NT2/D1 (cell line): ENCODE measurements around a stretch of chr18.

- RRBS, 2 experiments = under 1% methylated on average over 29 of the region's 62 CpGs
These were observed 578 bp downstream of the GAREM1 start for GRCh38 chr18:32470033-32470574.

- RRBS, 2 experiments = no CpG with 5 or more reads among the region's 3 CpGs
These were observed 4.0 kb downstream of the KLHL14 start for GRCh38 chr18:32768787-32769262.

GRCh38 chr18:32769889-32771043, 2.6 kb downstream of the KLHL14 start:
- RRBS, 2 experiments = 3 to 8% methylated on average over 9 of the region's 75 CpGs

GRCh38 chr18:32802893-32803926, 30.4 kb upstream of the KLHL14 start:
- RRBS, 2 experiments = no CpG with 5 or more reads among the region's 8 CpGs

GRCh38 chr18:34330805-34331327, 106.2 kb upstream of the NOL4 start:
- RRBS, 2 experiments = no CpG with 5 or more reads among the region's 14 CpGs

DNA sequence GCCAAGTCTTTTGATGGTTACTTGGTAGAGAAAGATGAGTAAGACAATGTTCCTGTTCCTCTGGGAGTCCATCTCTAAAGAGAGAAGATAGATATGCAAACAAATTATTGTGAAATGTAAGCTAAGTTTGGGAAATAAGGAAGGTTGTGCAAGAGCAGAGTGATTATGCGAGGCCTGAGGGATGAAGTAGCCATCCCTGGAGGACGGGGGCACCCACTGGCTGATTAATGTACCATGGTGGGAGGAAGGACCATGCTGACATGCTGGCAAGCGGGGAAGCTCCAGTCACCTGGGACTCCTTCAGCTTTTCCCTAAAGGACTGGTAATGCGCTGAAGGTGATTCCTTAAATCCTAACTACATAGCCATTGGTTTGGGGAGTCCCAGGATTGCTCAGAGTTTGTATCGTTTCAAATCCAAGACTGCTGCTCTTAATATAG, 897 bp upstream of the DTNA start:
- RRBS, 2 experiments = no CpG with 5 or more reads among the region's 5 CpGs

DNA sequence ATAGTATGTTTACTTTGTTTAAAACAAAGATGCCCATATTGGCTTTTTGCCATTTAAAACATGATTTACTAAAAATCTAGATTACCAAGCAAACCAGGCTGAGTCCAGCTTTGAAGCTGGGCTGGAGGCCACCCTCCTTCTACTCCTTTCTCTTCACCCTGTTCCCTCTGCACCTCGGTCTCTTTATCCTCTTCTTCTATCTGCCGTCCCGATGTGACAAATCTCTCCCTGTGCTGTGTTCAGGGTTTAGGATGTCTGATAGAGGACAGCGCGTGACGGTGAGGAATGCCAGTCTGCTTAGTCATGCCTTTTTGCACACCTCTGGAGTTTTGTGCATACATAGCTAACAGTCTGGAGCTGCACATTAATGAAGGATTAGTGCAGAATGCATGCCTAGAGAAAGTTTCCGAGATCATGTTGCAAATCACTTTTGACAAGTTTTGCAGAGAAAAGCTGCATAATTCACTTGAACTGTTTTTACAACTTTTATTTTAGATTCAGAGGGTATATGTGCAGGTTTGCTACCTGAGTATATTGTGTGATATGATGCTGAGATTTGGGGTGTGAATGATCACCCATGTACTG, 28.4 kb downstream of the DTNA start:
- RRBS, 2 experiments = no CpG with 5 or more reads among the region's 7 CpGs

DNA sequence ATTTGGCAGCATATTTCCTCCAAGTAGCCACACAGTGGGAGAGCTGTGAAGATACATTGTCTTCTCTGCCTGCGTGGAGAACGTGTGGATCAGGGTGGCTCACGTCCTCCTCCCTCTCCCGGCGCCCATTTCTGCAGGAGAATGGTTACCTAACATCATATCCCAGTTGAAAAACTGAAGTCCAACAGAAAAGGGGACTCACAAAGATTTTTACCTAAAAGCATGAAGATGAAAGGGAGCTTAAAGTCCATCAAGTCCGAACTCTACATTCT, 98.0 kb upstream of the MAPRE2 start:
- RRBS, 2 experiments = no CpG with 5 or more reads among the region's 6 CpGs

DNA sequence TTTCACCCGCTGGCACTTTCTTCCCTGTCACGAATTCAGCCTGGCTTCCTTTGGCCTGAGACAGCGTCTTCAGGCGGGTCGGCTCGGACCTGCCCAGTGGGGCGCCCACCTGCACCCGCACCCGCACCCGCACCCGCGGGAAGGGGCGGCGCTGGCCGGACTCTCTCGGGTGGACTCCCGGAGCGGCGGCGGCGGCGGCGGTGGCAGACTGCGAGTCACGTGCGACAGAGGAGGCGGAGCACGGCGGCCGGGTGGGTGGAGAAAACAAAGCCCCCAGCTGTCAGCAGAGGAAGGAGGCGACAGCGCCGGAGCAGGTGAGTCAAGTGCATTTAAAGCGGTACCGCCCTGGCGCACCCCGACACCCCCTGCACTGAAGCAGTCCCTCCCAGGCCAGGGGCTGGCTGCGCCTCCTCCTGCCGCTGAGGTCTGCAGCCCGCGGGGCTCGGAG, 64.4 kb upstream of the MAPRE2 start:
- RRBS, 2 experiments = under 1 to 2% methylated on average over 17 of the region's 42 CpGs

GRCh38 chr18:35039160-35039552, 2.1 kb upstream of the MAPRE2 start:
- RRBS, 2 experiments = no CpG with 5 or more reads among the region's 1 CpG

DNA sequence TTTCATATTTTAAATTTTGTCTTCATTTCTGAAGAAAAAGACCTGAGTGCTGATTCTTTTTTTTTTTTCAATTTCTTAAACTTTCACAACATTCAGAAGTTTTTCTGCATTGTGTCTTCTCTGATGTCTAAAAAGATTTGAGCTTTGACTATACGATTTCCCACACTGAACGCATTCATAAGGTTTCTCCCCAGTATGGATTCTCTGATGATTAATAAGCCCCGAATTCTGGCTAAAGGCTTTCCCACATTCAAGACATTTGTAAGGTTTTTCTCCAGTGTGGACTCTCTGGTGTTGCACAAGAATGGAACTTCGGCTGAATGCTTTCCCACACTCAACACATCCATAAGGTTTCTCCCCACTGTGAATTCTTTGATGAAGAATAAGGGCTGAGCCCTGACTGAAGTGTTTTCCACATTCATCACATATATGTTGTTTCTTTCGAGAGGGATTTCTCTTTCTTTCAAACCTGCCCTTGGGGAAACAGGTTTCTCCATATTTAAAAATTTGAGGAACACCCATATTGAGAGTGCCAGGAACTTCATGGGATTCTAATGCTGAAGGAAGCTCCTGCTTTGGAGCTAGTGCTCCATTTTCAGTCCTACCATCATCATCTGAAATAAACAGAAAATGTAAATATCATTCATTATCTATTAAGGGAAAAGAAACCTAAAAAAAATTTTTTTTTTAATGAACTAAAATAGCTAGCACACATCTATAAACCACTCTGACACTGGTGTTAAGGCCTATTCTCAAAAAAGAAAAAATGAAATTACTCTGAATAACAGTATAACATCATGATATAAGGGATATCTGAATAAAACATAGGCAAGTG, 6.8 kb downstream of the ZNF24 start:
- RRBS, 2 experiments = no CpG with 5 or more reads among the region's 5 CpGs

GRCh38 chr18:35408816-35409186, 31.7 kb upstream of the ZNF396 start:
- RRBS, 2 experiments = 100% methylated on average over 2 of the region's 5 CpGs; no CpG with 5 or more reads in 1 of the 2 experiments

GRCh38 chr18:35466536-35467374, 31.0 kb downstream of the INO80C start:
- RRBS, 2 experiments = no CpG with 5 or more reads among the region's 13 CpGs

DNA sequence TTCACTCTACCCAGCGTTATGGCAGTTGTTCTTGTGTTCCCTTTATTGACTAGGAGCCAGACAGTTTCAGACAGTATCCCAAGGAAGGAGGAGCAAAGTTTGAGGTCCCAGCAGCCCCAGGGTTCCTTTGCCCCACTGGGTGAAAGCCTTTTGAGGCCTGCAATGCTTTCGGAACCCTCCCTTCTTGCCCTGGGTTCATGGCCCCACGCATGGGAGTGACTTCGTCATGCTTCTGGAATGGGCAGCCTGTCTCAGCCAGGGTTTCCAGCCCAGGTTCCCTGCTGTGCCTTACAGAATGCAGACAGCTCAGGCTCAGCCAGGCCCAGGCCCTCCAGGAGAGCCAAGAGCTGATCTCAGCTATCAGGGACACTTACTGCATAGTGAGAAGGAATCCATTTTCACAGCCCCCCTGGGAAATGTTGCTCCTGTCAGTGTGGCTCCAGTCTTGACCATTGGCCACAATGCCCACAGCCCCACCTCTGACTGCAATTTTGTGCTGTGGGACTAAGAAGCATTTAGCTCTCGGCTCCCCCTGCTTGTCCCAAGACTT, 15.8 kb upstream of the INO80C start:
- RRBS, 2 experiments = no CpG with 5 or more reads among the region's 5 CpGs

DNA sequence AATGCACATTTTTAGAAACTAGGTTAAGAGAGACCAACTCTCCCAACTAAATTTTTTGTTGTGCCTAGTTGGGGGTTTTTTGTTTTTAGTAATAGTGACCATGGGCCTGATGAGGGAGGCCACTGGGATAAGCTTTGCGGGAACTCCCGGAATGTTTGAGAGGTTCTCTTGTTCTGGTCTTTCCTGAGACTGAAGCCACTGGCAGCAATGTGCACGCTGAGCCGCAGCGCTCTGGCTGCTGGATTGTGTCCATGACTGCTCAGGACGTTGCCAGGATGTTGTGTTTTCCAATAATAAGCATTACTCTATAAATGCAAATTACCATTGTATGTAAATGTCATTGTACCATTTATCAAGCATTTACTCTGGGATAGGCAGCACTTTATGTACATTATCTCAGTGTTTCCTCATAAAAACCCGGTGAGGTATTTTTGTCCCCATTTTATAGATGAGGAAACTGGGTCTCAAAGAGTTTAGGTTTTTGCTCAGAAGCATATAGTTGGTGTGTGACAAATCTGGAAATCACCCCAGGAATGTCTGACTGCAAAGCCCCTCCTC, 126.2 kb downstream of the GALNT1 start:
- RRBS, 2 experiments = no CpG with 5 or more reads among the region's 7 CpGs

DNA sequence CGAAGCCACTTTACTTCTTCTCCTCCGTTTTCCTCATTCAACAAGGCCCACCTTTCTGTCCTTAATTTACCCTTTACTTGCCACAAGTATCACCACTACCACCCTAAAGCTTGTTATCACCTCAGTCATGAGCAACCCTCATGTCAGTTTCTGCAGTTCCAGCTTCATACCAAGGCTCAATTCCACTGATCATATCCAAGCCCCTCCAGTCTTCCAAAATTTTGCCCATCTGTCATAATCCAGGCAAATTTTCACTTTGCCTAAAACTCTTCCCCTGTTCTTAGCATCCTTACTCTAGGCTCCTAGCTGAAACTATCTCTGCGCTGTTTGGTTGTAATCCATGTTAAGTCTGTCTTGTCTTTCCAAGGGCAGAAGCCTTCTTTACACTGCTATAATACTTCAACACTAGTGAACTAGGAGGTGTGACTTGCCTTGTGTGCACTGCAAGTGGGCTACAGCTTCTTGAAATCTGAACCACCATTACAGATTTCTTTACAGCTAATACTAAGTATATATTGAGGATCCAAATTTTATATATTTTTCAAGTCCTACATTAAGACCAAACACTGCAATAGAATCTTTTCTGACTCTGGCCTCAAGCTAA, 26.1 kb downstream of the C18orf21 start:
- RRBS, 2 experiments = no CpG with 5 or more reads among the region's 3 CpGs

- RRBS, 2 experiments = no CpG with 5 or more reads among the region's 11 CpGs
These were observed 44.9 kb downstream of the RPRD1A start for GRCh38 chr18:36021993-36023391.

- RRBS, 2 experiments = no CpG with 5 or more reads among the region's 4 CpGs
These were observed 9.6 kb upstream of the MOCOS start for GRCh38 chr18:36177431-36178426.

DNA sequence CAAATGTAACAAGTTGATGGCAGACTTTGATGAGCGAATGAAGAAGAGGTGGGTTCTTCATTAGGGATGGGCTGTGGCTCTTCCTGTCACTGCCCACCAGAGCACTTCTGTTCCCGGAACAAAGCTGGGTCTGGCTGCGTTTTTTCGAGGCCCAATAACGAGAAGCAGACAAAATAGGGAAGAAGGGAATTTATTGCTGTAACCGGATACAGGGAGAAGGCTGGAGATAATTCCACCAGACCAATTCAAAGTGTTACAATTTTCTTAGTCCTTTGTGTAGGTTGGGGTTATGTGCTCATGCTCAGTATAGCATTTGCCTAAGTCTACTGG, 84.7 kb downstream of the FHOD3 start:
- RRBS, 2 experiments = 93 to 96% methylated on average over 3 of the region's 6 CpGs

DNA sequence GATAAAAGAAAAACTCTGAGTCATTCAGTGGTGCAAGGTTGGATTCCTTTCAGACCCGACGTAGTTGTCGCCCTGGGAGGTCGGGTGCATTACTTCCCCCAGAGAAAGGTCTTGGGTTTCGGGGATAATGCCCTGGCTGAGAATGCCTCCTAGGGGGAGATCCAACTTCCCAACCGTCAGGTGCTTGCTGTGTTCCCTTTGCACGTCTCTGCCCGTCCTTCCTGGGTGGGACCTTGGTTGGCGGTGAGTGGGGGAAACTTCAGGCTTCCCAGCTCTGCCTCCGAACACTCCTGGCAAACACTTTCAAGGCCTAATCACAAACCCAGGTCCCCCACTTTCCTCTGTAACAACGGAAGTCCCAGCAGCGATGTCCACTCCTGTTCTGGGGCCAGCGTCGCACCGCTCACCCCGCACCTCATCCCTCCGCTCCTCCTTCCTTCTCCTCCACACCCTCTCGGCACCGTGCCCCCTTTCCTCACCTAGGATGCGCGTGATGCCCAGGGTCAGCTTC, 543 bp downstream of the TPGS2 start:
- RRBS, 2 experiments = no CpG with 5 or more reads among the region's 21 CpGs